SK-N-DZ (cell line): ENCODE data around the genes PRKAG1 and FAM186B.

RAMPAGE:
- cytosol, long total RNA: no peak
- nucleus, long total RNA: no peak
Observed at GRCh38 chr12:48996582-48997730, 2.2 kb downstream of the DDN start.

RAMPAGE:
- cytosol, long total RNA: start-site peak on the minus strand at chr12:49018745-49018791, 253 and 1,006 reads in 2 replicates
- nucleus, long total RNA: start-site peak on the minus strand at chr12:49018741-49018782, 49 and 107 reads in 2 replicates
Observed at GRCh38 chr12:49018340-49019098, at the start of gene PRKAG1. Gene PRKAG1 (minus strand): TSS chr12:49018776.

RAMPAGE:
- cytosol, long total RNA: no peak
- nucleus, long total RNA: no peak
Observed at GRCh38 chr12:49030263-49030628, 11.7 kb upstream of the PRKAG1 start.

DNA sequence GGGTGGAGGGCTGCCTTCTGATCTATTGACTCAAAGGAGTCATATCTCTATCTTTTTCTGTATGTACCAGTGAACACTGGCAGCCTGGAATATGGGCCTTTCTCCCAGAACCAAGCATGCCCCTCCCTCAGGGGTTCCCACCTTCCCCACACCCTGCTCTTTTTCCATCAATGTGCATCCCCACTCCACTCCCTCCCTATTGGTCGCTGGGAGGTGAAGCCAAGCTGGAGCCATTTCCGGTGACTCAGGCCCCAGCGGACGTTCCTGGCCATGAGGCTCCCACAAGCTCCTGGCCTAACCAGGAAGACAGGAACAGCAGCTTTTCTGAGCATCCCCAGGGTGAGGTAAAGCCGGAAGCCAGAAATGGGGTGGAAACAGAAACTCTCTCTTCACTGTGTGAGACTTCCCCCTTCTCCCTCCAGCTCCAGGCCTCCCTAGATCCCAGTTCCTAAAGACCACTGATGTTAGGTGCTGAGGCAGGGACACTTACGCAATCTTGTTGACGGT is 5.2 kb downstream of the LMBR1L start:
RAMPAGE:
- cytosol, long total RNA: no peak
- nucleus, long total RNA: no peak

GRCh38 chr12:49129698-49130026 is 1.5 kb downstream of the TUBA1B start:
RAMPAGE:
- cytosol, long total RNA: no peak
- nucleus, long total RNA: no peak

DNA sequence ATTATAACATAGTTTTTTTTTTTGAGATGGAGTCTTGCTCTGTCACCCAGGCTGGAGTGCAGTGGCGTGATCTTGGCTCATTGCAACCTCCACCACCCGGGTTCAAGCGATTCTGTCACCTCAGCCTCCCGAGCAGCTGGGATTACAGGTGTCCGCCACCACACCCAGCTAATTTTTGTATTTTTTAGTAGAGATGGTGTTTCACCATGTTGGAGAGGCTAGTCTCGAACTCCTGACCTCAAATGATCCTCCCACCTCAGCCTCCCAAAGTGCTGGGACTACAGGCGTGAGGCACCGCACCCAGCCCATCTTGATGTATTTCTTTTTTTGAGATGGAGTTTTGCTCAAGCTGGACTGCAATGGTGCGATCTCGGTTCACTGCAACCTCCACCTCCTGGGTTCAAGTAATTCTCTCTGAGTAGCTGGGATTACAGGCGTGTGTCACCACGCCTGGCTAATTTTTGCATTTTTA is 5.8 kb downstream of the TUBA1A start:
RAMPAGE:
- cytosol, long total RNA: no peak
- nucleus, long total RNA: no peak

DNA sequence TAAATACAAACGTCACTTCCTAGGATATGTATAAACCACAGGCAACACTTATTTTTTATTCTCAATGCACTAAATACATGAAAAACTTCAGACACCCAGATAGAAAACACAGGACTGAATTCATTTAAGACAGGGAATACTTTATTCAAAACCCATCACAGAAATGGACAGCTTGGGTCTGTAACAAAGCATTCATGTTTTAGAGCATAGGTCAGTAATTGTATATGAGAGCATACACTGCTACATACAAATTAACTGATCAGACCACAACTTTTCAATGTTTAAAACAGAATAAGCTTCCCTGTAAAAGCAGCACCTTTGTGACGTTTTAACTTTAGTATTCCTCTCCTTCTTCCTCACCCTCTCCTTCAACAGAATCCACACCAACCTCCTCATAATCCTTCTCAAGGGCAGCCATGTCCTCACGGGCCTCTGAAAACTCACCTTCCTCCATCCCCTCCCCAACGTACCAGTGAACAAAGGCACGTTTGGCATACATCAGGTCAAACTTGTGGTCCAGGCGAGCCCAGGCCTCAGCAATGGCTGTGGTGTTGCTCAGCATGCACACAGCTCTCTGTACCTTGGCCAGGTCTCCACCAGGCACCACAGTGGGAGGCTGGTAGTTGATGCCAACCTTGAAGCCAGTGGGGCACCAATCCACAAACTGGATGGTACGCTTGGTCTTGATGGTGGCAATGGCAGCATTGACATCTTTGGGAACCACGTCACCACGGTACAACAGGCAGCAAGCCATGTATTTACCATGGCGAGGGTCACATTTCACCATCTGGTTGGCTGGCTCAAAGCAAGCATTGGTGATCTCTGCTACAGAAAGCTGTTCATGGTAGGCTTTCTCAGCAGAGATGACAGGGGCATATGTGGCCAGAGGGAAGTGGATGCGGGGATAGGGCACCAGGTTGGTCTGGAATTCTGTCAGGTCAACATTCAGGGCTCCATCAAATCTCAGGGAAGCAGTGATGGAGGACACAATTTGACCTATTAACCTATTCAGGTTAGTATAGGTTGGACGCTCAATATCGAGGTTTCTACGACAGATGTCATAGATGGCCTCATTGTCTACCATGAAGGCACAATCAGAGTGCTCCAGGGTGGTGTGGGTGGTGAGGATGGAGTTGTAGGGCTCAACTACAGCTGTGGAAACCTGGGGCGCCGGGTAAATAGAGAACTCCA is 3.8 kb downstream of the TUBA1A start:
RAMPAGE:
- cytosol, long total RNA: start-site peak on the minus strand centred at position 740 of the sequence, 415 bp wide, 3,804 and 6,338 reads in 2 replicates; start-site peak on the plus strand centred at position 884 of the sequence, 37 bp wide, 29 and 17 reads in 2 replicates
- nucleus, long total RNA: no peak

GRCh38 chr12:49189983-49190702 is 1.3 kb upstream of the TUBA1A start:
RAMPAGE:
- cytosol, long total RNA: no peak
- nucleus, long total RNA: no peak

RAMPAGE:
- cytosol, long total RNA: no peak
- nucleus, long total RNA: no peak
Observed at GRCh38 chr12:49273671-49274350, 8.9 kb downstream of the TUBA1C start.

DNA sequence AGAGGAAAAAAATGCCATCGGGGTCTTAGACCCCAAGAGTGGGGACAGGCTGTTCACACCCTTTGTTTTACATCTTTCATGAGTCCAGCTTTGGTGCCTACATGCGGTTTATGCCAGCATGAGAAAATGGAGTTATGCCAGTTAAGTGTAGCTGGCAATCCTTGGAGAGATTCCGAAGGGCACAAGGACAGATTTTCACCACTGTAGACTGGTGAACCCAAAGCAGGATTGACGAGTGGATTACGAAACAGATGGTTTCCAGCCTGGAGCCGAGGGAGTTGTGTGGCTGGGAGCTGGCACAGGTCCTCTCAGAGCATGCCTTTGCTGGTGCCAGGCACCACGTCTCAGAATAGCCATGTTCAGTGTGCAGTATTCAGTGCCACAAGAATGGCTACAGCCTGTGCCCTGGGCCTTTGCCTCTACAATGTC is 13.1 kb downstream of the KCNH3 start:
RAMPAGE:
- cytosol, long total RNA: no peak
- nucleus, long total RNA: no peak

DNA sequence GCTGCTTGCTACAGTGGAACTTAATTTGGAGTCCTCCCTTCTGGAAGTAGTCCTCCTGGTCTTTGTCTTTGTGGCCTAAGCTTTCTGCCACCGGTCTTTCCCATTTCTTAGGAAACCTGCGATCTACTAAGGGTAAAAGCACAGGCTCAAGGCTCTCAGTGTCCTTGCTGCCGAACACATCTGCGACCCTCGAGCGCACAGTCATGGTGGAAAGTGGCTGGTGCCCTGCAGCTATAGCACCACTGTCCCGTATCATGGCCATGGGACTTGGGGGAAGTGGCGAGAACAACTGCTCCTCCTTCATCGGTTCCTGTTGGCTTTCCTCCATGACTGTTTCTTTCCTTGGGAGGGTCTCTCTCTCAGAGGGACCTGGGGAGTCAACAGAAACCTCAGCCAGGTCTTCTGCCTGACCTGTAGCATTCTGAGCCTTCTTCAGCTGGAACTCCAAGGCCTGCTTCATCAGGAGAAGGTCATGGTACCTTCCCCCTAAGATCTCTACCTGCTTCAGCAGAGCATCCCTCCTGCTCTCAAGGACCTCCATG is 5.1 kb downstream of the FAM186B start:
RAMPAGE:
- cytosol, long total RNA: no peak
- nucleus, long total RNA: no peak

GRCh38 chr12:49605544-49605743 is at the start of gene FAM186B:
Gene FAM186B (minus strand): TSS chr12:49605639.
RAMPAGE:
- cytosol, long total RNA: no peak
- nucleus, long total RNA: no peak

RAMPAGE:
- cytosol, long total RNA: no peak
- nucleus, long total RNA: no peak
Observed at GRCh38 chr12:49633289-49634091, 10.1 kb downstream of the PRPF40B start.

DNA sequence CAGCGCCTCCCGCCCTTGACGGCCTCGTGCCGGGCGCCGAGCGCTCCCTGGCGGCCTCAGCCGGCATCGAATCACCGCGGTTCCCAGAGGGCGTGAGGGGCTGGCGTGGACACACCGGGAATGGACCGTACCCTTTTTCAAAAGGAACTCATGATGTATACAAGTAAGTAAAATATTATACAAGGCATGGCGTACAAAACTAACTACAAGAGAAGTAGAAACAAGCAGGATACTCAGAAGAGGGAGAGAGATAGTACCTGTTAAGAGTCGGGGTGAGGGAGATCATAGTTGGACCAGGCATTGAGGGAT is 426 bp upstream of the FMNL3 start:
RAMPAGE:
- cytosol, long total RNA: no peak
- nucleus, long total RNA: no peak

GRCh38 chr12:49750406-49751038 is 9.2 kb downstream of the TMBIM6 start:
RAMPAGE:
- cytosol, long total RNA: no peak
- nucleus, long total RNA: no peak

DNA sequence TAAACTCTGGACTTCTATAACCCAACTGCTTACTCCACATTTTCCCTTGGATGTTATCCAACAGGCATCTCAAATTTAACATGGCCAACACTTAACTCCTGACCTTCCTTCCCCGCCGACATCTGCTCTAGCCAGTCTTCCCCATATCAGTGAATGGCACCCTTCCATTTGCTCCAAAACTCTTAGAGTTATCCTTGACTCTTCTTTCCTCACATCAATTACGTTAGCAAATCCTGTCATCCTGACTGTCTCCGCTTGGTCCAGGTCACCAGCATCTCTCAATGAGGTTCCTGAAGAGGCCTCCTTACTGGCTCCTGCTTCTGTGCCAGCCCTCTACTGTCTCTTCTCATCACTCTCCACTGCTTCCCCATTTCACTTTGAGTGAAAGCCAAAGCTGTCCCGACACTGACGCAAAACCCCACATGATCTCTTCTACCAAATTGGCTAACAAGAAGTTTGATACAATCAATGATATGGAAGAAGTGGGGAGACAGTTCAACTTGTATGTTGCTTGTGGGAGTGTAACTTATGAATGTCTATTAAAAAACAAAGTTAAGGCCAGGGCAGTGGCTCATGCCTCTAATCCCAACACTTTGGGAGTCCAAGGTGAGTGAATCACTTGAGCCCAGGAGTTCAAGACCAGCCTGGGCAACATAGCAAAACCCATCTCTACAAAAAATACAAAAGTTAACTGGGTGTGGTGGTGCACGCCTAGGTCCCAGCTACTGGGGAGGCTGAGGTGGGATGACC is 42.9 kb downstream of the TMBIM6 start:
RAMPAGE:
- cytosol, long total RNA: no peak
- nucleus, long total RNA: no peak

DNA sequence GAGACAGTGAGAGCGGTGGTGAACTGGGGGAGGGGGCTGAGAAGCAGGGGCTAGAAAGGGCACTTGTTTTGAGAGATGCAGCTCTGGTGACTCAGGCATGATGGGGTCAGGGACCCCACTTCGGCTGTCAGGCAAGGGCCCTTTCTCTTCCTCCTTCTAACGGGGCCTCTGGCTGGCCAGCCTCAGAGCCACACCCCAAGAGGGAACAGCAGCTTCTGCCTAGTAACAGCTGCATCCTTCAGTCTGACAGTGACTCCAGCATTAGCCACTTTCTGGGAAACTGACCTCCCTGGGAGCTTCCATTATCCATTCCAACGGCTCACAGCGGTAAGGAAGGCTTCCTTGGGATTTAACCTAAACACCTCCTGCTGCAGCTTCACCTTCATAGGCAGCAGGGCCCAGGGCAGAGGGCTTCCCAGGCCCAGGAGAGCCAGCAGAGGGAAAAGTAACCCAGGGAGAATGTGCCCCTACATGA is 2.8 kb downstream of the NCKAP5L start:
RAMPAGE:
- cytosol, long total RNA: no peak
- nucleus, long total RNA: no peak

DNA sequence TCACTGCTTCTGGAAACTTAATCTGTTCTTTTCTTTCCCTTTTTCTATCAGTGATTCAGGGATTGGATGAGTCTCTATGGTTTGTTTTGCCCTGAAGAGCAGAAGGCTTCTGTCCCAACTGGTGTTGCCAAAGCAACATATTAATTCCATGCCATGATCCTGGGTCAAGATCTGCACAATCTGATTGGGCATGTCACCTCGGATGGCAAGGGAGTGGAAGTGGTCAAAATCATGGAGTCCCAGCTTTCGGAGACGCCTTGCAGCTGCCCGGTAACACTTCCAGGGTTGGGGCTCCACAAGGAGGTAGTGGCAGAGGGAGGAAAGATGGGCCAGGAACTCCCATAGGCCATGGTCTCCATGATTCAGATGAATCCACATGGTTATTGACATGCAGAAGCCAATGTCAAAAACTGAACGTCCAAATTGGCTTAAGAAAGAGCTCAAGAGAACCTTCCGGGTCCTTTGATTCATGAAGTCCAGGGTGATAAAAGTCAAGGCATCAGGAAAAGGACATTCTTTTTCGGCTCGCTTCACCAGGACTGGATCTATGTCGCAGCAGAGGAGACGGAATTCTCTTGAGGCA is 4.4 kb downstream of the BCDIN3D start:
RAMPAGE:
- cytosol, long total RNA: no peak
- nucleus, long total RNA: no peak

DNA sequence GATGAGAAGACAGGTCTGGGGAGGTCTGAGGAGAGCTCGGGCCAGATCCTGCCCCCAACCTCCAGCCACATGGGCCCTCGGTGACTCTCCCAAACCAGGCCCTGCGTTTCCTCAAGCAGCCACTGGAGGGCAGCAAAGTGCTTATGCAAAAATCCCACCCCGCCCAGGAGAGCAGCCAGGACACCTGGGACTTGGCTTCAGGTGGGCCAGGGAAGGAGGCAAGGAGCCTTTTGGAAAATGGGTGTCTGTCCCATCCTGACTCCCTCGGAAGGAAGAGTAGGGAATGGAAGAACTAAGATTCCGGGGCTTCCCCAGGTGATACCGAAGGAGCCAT is 24.2 kb upstream of the BCDIN3D start:
RAMPAGE:
- cytosol, long total RNA: no peak
- nucleus, long total RNA: no peak

DNA sequence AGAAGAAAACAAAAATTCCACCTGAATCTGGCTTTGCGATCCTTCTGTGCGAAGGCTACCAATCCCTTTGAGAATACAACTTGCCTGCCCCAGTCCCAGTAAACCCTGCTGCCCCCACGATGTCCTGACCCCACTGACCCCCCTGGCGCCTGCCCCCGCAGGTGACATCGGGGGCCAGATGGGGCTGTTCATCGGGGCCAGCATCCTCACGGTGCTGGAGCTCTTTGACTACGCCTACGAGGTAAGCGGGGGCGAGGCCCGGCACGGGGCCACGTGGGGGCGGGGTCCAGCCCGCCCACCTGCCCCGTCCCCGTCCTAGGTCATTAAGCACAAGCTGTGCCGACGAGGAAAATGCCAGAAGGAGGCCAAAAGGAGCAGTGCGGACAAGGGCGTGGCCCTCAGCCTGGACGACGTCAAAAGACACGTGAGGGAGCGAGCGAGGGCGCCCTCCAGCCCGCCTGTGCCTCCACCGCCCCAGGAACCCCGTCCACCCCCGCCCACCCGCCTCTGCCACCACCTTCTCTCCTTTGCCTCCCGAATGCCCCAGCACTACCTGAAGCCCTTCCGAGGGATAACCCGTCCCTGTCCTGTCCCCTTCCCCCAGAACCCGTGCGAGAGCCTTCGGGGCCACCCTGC is 4.1 kb upstream of the SMARCD1 start:
RAMPAGE:
- cytosol, long total RNA: no peak
- nucleus, long total RNA: no peak